Mononuclear cell (primary cell): ENCODE data around the gene EMILIN2.

DNA sequence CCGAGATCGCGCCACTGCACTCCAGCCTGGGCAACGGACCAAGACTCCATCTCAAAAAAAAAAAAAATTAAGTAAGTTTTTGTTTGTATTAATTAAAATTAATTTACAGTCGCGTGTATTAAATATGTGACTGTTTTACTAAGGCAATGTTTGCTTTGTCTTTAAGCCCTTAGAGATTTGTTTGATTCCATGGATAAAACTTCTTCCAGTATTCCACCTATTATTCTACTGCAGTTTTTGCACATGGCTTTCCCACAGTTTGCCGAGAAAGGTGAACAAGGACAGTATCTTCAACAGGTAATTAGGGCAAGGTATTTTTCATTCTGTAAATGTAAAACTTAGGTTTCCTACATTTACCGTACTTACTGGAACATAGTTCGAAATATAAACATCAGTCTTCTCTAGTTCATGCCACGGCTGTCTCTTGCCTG, 38.1 kb downstream of the USP14 start:
- RRBS: no CpG with 5 or more reads among the region's 10 CpGs

DNA sequence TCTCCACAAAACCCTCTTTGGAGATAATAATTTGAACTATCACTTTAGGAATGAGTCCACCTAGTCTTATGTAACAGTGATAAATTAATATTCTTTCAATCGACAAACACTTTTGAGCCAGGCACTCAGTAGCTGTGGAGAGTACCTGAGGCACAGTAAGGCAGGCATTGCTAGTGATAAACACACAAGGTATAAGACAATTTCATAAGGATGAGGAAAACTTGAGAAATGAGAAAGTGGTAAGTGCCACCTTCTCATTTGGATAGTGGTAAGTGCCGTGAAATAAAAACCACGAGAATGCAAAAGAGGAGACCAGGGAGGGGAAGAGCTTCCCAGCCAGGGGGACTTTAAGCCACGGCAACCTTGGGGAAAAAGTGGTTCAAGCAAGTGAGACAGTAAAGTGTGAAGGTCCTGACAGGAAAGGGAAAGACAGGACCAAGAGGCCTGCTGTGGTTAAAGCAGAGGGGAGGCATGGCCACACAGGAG, 50.4 kb downstream of the THOC1 start:
- RRBS: no CpG with 5 or more reads among the region's 4 CpGs

- RRBS: no CpG with 5 or more reads among the region's 3 CpGs
Measured at GRCh38 chr18:244725-245650, 22.9 kb downstream of the THOC1 start.

DNA sequence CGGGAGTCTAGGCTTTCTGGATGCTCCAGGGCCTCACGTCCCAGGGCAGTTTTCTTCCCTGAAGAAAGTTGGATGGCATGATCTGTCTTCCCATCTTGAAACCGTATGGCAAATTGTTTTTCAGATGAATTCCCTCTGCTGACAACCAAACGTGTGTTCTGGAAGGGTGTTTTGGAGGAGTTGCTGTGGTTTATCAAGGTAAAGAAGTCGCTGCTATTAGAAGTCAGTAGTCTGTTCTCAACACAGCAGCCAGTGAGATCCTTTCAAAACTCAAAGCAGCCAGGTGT, 2.0 kb downstream of the TYMS start:
- RRBS: no CpG with 5 or more reads among the region's 5 CpGs

GRCh38 chr18:668013-669366, 11.0 kb downstream of the TYMS start:
- RRBS: no CpG with 5 or more reads among the region's 12 CpGs

GRCh38 chr18:727305-728245, 15.1 kb upstream of the ENOSF1 start:
- RRBS: no CpG with 5 or more reads among the region's 9 CpGs

DNA sequence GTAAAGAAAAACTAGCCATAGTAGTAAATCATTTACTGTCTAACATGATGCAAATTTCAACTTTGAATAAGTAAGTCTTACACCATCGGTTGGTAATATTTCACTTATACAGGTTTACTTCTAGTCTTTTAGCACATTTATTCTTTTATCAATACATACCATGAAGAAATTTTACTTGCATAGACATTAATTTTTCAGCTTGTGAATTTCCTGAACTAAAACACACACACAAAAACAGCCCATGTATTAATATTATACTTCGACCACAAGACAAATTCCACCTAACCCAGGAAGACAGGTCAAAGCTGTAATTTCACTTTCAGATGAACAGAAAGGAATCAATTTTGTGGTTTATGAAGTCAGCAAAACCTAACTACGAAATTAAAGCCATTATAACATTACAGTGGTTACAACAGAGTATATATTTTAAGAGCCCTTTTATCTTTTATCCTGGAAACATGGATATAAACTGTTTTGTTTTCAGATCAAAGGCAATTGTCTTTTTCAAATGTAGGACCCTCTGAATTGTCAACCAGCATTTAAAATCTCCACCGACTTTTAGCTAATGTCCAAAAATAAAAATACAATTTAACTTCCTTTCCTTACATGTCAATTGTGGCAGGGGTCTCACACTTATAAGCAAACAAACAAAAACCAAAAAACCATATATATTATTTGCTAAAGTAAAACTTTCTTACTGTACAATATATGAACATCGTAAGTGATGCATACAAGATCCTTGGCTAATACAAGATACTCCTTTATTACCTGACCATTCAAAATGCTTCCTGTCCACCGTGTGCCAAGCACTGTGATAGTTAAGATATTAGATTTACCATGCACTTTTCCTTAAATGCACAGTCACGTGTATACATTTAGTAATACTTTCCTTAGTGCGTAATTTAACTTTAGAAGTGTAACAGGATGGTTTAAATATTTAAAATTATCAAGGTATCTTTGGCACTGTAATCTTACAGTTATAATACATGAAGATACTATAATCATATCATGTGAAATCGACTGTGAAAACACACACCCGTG, 1.6 kb downstream of the YES1 start:
- RRBS: no CpG with 5 or more reads among the region's 10 CpGs

- RRBS: 2% methylated on average over 22 of the region's 38 CpGs
Measured at GRCh38 chr18:811763-812116, 302 bp downstream of the YES1 start.

GRCh38 chr18:839299-840469, 27.6 kb upstream of the YES1 start:
- RRBS: no CpG with 5 or more reads among the region's 13 CpGs

GRCh38 chr18:2087949-2088272, 483.4 kb downstream of the METTL4 start:
- RRBS: no CpG with 5 or more reads among the region's 1 CpG

DNA sequence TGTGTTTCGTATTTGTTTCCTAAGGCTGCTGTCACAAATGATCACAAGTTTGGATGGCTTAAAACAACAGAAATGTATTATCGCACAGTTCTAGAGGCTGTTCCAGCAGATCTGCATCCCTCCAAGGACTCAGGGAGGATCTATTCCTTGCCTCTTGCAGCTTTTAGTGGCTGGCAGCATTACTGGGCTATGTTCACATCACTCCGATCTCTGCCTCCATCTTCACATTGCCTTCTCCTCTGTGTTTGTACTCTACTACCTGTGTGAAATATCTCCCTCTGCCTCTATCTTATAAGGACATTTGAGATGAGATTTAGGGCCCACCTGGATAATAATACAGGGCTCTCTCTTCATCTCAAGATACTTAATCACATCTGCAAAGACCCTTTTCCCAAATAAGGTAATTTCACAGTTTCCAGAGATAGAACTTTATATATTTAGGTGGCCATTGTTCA, 19.0 kb downstream of the NDC80 start:
- RRBS: no CpG with 5 or more reads among the region's 3 CpGs

DNA sequence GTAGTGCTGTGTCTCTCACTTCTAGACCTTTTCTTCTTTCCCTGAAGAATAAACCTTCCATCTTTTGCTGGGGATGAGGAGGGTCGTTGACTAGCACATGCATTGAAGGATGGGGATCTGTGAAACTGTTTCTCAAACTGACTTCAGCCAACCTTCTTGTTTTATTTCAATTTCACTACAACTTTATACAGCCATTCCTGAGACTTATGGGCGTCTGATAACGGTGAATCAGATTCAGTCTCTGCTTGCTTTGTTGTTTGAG, 65.3 kb downstream of the SMCHD1 start:
- RRBS: no CpG with 5 or more reads among the region's 3 CpGs

DNA sequence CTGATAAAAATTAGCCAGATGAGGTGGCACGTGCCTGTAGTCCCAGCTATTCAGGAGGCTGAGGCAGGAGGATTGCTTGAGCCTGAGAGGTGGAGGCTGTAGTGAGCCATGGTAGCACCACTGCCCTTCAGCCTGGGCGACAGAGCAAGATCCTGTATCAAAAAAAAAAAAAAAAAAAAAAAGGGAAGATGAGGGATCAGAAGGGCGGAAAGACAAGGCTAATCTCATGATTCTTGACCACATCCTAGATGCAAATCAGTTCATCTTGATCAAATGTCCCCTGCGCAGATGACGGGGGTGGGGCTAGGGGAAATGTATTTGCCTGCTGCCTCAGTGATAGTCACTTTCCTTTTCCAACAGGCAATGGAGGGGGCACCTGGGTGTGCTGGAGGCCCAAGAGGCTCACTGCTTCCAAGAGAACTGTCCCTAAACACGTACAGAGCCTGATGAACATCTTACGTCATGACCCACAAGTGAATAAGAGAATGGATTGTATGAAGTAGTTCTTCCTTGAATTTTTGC, 3.7 kb upstream of the EMILIN2 start:
- RRBS: no CpG with 5 or more reads among the region's 7 CpGs

- RRBS: 2% methylated on average over 12 of the region's 41 CpGs
Measured at GRCh38 chr18:2845981-2846829, 601 bp upstream of the EMILIN2 start.

GRCh38 chr18:2846830-2847534, at the start of gene EMILIN2:
EMILIN2 (plus strand) TSS chr18:2847006.
- RRBS: 2% methylated on average over 39 of the region's 82 CpGs

DNA sequence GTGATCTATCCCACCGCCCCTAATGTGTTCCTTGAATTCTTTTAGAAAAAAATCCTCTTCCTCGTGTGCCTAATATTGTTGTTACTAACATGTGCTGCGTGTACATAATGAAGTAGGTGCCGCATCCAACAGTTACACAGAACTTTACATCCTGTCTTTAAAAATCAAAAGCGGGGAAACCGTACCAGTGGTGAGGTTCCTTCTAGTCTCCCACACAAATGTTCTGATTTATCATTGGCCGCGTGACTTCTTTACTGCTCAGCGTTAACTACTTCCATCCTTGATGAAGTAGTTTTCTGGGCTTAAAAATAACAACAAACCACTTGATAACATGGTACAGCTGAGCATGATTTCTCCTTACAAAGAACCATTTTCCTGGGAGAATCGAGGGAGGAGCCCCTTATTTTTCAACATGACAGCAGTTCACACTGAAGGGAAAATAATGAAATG, 9.7 kb downstream of the EMILIN2 start:
- RRBS: no CpG with 5 or more reads among the region's 10 CpGs

DNA sequence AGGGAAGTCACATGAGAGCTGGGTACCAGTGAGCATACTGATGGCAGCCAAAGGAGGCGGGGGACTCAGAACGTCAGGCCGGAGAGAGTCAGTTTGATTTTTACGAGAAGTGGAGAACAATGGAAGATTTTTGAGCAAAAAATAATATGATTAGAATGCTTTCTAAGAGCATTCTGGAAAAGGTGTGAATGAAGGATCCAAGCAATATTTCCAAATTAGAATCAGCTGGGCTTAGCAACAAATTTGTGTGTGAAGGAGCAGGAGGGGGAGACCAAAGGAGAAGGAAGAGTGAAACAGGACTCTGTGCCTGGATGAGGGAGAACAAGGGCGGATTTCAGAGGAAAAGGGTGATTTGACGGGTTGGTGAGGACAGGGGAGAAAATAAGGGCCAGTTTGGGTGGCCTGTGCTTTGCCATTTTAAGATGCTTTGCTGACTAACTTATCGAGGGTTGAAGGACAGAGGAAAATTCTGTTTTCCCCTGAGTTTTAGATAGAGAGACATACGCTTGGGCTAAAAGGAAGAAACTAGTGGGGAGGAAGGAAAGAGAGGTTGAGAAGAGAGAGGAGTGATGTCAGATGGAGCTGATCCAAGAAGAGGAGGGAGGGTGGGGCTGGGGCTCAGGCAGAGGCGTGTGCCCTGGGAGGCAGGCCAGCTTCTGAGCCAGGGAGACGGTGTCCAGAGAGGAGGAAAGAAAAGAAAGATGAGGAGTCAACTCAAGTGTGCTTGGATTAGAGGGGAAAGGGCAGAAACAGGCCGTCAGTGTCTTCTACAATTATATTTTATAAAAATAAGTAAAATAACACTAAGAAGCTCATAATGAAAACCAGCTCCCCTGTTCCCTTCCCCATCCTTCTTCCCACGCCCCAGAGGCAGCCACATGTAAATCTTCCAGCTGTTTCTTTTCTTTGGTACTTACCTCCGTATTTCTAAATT, 56.0 kb downstream of the EMILIN2 start:
- RRBS: no CpG with 5 or more reads among the region's 13 CpGs

DNA sequence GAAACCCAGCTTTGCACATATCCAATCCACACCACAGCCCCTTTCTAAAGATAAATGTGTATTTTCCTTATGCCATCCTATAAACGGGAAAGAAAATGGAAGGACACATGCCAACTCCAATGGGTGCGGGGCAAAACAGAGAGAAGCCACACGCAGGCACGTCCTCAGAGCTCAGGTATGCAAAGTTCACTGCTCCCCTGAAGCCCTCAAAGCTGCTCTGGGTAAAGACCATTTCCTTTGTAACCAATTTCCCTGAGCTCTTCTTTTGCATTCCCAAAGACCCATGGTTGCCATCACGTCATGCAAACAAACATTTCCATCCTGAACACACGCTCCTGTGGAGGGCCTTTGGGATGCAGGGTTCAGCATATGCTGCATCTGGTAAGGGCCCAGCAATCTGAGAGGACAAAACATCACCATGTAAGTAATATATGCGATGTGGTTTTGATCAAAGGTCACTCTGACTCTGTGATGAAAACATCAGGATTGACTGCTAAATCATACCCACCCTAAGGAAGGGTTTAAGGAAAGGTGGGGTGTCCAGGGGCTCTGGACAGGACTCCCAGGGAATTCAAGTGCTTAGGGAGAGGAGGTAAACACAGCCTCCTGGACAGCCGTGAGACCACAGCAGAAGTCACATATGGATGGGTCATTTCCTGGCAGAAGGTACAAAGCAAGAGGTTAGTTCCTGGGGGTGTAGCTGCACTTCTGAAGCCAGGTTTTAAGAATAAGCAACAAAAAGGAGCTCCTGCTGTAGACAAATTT, 69.5 kb downstream of the EMILIN2 start:
- RRBS: no CpG with 5 or more reads among the region's 8 CpGs

DNA sequence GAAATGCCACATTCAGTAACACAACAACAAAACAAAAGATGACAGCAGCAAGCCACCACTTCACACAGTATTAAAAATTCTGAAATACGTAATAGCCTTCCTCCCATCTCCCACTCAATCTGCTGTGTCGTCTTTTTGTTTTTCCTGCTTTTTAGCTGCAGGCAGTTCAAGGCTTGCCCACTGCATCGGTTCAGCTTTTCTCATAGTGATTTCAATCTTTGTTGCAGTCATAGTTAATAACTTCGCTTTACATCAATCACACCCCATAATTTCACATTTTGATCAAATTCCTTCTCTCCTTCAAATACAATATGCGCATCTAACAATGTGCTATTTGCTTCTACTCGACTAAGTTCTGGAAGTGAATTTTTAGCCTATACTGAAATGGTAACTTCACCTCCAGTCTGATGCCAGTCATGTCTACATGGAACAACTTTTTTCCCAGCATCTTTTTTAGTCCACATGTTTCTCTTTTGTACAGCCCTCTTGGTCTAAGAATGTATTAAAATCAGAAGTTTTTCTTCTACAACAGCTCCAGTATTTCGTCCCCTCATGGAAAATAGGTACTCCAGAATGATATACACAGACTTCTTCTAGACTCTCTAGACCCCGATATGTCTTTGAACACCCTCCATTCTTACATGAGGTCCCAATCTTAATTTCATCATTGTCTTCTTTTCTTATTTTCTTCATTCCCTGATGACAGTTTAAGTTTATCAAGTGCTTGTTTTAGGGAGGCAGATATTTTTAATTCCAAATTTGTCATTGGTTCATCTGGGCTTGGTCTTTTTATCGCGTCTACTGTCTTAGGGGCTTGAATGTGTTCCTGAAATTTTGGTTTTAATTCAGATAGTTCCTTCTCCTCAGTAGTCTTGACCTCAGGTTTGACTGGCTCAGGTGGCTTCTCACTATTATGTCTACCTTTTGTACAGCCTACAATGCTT, 67.2 kb downstream of the LPIN2 start:
- RRBS: no CpG with 5 or more reads among the region's 10 CpGs

DNA sequence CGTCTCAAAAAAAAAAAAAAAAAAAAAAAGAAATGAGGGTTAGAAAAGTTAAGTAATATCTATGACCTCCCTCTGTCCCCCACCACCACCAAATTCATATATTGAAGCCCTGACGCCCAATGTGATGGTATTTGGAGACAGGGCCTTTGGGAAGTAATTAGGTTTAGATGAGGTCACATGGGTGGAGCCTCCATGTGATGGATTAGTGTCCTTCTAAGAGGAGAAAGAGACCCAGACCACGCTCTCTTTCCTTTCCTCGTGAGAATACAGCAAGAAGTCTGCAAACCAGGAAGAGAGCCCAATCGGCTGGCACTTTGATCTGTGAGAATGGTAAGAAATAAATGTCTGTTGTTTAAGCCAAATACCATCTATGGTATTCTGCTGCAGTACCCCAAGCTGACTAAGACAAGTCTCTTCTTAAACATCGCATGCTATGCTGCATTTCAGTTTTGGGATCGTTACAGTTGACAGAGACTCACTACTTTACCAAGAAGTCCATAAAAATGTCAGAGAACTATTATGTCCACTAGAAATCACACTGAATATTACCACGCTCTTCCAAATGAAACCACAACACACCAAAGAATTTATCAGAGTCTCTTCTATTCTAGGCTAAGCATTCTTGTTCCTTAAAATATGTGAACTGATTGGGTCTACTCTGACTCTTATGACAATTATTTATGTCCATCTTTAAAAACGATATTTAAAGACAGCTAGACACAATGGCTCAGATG, 48.5 kb downstream of the LPIN2 start:
- RRBS: no CpG with 5 or more reads among the region's 9 CpGs